REH cell (cell line): ENCODE measurements around a stretch of chr19.

- PRO-cap = no peak
These were observed 1.2 kb upstream of the P2RY11 start for GRCh38 chr19:10110035-10110908.

GRCh38 chr19:10177062-10177789 is 17.5 kb downstream of the DNMT1 start:
- PRO-cap = no peak

GRCh38 chr19:10260008-10260481 is 8.0 kb downstream of the MRPL4 start:
- PRO-cap = no peak

DNA sequence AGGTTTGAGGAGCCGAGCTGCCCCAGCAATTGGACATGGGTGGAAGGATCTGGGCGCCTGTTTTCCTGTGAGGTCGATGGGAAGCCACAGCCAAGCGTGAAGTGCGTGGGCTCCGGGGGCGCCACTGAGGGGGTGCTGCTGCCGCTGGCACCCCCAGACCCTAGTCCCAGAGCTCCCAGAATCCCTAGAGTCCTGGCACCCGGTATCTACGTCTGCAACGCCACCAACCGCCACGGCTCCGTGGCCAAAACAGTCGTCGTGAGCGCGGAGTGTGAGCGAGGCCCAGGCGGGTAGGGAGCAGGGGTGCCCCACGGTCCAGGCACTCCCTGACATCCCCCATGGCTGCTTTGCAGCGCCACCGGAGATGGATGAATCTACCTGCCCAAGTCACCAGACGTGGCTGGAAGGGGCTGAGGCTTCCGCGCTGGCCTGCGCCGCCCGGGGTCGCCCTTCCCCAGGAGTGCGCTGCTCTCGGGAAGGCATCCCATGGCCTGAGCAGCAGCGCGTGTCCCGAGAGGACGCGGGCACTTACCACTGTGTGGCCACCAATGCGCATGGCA is 4.4 kb downstream of the ICAM5 start:
- PRO-cap = no peak

DNA sequence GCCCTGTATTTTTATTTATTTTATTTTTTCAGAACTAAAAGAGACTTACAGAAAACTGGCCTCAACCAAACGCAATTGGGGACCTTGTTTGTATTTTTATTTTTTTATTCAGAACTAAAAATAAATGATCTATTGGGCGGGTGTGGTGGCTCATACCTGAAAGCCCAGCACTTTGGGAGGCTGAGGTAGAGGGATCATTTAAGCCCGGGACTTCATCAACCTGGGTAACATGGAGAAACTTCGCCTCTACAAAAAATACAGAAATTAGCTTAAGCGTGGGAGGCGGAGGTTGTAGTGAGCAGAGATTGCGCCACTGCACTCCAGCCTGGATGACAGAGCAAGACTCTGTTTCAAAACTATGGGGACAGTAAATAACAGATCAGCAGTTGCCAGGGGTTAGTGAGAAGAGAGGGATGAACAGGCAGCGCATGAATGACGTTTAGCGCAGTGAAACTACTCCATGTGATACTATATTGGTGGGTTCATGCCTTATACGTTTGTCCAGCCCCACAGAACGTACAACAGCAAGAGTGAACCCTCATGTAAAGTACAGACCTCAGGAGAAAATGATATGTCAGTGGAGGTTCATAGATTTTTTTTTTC is 7.0 kb upstream of the ICAM3 start:
- PRO-cap = no peak

GRCh38 chr19:10405463-10405879 is 2.1 kb upstream of the CDC37 start:
- PRO-cap = no peak

- PRO-cap = no peak
These were observed 11.7 kb downstream of the PDE4A start for GRCh38 chr19:10431710-10432693.

DNA sequence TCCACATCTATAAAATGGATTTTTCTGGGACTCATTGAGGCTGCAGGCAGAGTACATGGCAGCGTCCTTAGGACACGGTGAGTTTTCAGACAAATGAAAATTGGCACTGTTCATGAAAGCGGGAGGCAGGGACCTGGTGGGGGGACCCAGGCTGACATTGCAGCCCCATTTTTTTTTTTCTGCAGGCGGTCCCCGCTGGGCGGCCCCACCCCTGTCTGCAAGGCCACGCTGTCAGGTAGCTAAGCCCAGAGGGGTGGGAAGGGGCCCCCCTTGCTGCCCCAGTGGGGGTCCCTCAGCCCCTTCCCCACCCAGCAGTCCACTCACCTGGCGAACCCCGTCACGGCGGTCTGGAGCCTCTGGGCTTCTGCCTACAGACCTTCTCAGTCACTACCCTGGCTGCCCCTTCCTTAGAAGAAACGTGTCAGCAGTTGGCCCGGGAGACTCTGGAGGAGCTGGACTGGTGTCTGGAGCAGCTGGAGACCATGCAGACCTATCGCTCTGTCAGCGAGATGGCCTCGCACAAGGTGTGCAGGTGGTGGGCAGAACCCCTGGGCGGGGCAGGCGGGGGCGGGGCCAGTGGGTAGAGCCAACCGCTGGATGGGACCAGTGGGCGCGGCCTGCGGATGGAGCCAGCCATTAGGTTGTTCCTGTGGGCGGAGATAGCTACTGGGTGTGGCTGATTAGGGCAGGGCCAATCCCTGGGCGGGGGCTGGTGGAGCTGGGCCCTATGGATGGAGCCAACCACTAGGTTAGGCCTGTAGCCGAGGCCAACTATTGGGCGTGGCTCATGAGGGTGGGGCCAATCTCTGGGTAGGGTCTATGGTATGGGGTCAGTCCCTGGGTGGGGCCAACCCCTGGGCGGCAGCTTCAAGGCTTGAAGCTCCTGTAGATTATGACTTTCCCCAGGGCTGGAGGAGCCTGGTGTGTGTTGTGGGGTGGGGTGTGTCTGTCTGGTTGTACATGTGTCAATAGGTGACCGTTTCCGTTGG is 30.4 kb downstream of the PDE4A start:
- PRO-cap = no peak

DNA sequence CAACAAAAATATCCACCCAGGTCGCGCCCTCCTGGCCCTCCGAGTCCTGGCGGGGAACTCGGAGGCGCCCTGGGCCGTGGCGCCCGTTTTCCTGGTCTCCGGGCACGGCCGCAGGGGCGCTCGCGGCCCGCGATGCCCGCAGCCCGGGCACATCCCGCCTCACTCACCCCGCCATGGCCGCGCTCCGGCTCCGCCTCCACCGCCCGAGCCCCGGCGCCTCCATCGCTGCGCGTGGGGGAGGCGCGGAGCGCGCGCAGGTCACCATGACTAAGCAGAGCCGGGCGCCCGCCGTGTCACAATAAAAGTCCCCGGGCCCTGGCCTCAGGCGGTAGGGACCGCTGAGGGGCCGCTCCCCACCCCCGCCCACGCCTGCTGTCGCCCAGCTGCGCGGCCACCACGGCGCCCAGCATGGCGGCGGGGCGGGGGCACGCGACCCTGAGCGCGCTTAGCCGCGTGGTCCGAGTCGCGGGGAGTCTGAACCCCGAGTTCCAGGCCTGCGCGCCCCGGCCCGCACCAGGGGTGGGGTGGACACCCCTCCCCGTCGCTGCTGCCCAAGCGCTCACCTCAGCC is 541 bp downstream of the KEAP1 start:
- PRO-cap = bidirectional peak, plus-strand start at position 409 of the sequence, minus-strand start at position 189 of the sequence

DNA sequence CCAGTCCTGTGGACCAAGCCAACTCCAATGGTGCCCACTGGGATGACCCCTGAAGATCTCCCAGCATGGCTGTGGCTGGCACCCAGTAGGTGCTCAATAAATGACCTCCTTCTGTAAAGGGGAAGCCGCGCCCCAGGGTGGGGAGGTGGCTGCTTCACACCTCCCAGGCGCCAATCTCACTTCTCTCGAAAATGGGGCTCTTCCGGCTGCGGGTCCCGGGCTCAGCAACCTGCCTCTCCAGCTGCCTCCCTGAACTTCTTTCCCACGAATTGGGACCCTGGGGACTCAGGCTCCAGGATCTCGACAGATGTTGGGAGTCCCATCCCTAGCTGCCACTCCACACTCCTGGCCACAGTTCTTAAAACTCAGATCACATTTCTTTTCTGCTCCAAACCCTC is 1.7 kb upstream of the S1PR5 start:
- PRO-cap = no peak

- PRO-cap = bidirectional peak, plus-strand start at chr19:10554359, minus-strand start at chr19:10553911
These were observed 10.4 kb downstream of the ATG4D start for GRCh38 chr19:10553727-10554884.

GRCh38 chr19:10554885-10555758 is 10.7 kb downstream of the KRI1 start:
- PRO-cap = no peak

GRCh38 chr19:10694312-10695423 is 6.6 kb upstream of the QTRT1 start:
- PRO-cap = no peak

DNA sequence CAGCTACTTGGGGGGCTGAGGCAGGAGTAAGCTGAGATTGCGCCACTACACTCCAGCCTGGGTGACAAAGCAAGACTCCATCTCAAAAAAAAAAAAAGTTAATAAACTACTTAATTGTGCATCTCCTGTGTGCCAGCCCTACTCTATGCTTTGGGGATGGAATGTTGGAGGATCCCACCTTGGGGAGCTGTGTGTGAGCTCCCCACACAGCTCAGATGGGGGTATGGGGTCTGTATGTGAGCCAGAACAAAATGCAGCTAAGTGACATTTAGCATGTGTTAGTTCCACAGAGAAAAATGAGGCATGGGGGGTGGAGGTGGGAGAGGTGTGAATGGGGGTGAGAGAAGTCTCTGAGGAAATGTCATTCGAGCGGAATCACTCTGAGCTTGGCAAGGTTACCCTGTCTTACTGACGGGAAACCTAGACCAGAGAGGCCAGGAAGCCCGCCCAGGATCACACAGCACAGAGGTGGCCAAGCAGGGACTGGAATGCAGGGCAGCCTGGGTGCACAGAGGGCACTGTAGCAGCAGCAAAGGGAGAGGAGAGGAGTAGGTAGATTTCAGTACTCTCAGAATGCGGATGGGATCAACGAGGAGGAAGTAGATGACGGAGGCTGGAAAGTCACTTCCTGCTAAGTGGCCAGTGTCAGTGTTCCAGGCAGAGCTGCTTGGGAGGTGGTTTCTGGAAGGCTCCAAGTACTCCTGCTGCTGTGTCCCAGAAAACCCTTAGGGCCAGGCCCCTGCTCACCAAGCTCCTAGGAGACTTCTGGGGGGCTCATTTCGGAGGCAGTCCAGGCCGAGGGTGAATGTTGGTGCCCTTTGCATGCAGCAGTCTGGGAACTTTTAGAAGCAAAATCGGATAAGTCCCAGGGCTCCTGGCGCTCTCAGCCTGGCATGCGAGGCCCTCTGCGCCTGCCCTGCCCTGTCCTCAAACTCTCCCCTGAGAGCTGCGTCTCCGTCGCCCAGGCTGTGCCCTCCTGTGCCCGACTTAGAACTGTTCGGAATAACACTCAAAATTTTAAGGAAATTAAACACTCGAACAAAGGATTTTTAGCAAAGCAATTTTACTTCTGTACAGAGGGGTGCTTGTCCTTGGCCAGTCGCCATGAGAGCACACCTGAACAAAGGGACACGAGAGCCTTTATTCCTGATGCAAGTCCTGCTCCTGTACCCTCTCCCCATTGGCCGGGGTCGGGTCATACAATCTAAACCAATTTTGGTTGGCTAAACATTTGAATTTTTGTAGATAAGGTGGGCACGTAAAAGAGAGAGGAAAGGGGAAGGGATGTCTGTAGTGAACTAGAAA is 33.4 kb downstream of the DNM2 start:
- PRO-cap = no peak

GRCh38 chr19:10797204-10798182 is 38.5 kb downstream of the TMED1 start:
- PRO-cap = no peak

DNA sequence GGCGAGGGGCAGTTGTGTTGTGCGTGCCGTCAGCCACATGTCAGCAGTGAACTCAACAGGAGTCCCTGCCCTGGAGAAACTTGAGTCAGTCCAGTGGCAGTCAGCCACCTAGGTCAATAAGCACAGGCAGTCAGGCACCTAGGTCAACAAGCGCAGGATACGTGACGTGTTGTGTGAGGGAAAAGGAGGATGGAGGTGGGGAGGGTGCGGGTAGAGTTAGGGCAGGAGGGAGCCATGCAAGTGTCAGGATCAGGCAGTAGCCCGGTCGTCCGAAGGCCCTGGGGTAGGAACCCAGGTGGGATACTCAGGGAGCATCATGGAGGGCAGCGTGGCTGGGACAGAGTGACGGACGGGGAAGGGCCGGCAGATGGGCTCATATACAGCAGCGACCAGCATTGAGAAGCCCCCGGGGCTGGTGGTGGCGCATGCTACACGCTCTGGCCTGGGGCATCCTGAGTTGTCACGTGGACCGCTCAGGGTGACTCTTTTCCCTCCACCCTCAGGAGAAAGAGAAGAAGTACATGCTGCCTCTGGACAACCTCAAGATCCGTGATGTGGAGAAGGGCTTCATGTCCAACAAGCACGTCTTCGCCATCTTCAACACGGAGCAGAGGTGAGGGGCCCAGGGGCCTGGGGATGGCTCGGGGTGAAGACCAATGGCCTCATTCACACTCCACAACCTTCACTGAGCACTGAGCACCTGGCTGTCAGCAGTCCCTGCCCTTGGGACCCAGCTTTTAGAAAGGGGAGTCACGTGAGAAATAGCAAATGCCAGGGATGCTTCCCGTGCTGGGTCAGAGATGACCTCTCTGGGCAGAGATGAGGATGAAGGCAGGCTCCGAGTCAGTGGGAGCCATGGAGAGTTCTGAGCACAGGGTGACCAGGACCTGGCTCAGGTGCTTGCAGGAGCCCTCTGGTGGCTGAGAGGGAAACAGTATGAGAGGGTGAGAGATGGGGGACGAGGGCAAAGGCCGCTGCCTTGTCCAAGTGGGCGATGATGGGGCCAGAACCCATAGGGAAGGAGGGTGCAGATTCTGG is 16.2 kb downstream of the TMED1 start:
- PRO-cap = no peak

GRCh38 chr19:10820601-10821060 is 15.4 kb downstream of the TMED1 start:
- PRO-cap = no peak

DNA sequence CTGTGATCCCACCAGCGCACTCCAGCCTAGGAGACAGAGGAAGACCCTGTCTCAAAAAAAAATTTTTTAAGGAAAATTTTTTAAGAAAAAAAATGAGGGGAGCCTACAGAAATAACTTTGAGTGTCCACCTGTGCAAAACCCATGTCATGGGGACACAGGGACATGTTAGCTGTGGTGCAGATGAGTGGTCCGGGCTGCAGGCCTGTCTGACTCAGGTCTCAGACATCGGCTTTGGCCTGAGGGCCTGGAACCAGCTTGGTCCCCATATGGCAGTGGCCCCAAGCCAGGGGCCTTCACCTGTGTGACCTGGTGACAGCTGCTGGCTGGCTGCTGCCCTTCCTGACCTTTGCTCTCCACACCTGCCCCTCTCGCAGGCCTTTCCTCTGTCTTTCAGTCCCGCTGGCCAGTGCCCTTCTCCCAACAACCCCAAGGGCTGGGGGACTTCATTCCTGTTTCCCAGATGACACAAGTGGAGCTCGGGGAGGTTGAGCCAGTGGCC is 23.0 kb upstream of the LDLR start:
- PRO-cap = no peak

DNA sequence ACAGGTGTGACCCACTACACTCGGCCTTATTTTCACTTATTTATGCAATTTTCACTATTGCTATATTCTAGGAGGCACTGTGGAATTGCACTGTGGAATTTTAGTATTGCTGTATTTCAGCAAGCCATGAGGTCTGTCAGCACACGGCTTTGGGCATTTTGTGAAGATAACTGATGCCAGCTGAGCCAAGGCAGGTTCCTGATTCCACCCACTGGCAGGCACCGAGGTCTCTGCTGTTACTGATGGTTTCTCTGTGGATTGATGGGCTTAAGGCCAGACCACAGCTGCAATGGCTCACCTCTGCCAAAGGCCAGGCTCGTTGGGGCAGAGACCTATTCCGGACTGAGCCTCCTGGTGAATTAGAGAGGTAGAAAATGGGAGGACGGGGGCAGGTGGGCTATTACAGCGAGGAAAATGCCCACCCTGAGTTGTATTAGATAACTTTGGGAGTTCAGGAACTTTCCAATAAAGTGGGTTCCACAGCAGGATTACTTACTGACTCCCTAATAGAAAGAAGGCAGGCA is 5.4 kb upstream of the LDLR start:
- PRO-cap = no peak

GRCh38 chr19:11091456-11092703 is 2.6 kb downstream of the LDLR start:
- PRO-cap = no peak